Left cardiac atrium (tissue), 1 donor: ENCODE measurements around the gene RHOB.

- PRO-cap = no peak
Observed at GRCh38 chr2:20156653-20157510, 68.0 kb downstream of the SDC1 start.

DNA sequence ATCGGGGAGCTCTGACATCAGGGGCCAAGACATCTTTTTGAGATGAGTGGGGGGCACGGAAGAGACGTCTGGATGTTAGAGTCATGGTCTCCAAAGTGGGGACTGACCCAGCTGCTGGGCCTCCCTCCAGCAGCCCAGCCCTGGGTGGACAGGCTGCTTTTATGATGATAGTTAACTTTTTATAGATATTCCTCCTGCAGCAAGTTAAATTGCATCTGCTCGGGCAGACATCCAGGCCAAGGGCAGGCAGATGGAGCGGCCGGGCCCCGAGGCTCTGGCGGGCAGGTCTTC, 56.6 kb downstream of the SDC1 start:
- PRO-cap = no peak

DNA sequence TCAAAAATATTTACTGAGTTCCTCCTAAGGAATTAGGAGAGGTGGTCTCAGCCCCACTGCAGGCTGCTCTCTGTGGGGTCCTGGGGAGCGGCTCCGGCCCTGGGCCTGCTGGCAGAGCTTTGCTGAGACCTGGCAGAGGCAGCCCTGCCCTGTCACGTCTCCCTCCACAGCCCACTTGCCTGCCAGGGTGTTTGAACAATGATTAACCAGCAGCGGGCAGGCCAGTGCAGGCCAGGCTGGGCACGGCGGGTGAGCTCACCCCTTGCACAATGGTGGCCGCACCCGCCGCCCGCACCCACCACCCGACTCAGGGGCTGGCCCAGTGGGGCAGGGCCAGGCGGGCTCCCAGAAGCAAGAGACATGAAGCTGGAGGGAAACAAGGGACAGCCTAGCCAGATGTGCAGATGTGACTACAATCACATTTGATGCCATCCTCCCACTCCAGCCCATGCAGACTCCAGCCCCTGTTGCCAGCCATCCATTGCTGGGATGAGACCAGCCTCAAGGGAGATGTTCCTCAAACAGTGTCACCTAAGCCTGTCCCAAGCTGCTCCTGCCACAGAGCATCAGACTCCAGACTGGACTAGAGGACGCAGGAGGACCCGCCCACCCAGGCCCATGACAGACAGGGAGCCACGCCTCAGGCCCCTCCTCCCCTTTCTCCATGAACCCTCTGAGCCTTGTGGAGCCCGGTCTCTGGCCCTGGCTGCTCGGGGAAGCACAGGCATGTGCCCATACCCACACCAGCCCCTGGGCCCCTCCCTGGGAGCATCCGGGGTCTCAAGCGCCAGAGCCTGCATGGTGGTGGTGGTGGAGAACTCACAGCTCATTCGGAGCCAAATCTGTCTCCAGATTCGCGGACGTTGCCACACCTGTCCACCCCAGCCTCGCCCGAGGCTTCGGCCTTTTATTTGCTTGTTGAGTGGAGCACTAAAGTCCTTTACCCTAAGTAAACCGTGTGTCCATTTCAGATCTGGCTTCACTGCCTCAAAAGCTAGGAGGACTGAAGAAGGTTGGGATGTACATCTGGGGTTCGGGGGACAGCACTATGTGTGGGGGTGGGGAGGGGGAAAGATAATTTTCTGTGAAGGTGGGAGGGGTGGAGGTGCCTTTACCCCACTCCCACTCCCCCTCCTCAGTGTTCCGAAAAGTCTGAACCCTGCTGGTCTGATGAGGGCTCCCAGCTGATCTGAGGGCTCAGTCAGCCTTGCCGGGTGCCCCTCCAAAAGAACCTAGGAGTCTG, 44.9 kb downstream of the SDC1 start:
- PRO-cap = no peak

DNA sequence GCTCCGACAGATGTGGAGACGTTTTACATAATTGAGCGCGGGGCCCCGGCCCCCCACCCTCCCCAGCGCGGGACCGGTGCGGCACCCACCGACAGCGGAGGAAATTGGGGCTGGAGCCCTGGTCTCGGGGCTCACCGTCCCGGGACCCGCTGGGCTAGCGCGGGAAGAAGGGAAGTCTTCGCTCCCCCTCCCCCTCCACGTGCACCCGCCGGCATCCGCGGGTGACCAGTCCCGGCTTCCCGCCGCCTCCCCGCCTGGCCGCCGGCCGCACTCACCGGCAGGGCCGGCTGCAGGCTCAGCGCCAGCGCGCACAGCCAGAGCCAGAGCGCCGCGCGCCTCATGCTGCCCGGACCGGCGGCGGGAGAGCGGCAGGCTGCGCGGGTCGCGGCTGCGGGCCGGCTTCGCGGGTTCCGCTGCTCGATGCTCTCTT, 388 bp downstream of the SDC1 start:
- PRO-cap = no peak

GRCh38 chr2:20225812-20226335, 944 bp upstream of the SDC1 start:
- PRO-cap = no peak

DNA sequence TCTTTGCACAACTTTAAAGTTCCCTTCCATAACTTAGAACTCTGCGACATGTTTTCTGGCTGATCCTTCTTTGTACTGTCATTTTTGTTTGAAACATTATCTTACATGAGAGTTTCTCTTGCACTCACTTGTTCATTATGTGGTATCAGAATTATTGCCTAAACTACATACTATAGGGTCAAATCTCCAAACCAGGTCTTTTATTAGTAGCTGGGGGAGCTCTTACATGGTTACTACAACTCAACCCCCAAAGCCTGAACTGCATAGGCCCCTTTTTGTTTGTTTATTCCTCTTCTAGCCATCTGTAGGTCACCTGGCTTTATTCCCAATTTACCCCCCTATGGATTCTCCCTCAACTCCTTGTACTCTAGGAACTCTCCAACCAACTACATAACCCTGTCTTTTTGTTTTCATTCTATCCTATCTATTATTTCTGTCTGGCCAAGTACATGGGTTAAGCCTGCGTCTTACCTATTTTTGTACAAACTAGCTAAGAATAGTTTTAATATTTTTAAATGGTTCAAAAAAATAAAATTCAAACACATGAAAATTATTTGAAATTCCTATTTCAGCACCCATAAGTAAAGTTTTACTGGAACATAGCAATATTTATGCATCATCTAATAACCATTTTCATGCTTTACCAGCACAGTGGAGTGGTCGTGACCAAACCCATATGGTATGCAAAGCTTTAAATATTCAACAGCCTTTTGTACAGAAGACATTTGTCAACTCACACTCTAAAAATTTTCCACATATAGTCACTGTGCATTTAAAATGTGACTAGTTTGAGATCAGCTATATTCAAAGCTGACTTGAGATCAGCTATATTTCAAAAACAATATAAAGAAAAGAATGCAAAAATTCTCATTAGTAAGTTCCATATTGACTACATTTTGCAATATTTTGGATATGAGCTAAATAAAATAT, 46.5 kb downstream of the PUM2 start:
- PRO-cap = no peak

- PRO-cap = no peak
Observed at GRCh38 chr2:20357605-20358104, 7.0 kb upstream of the PUM2 start.

- PRO-cap = no peak
Observed at GRCh38 chr2:20443935-20444208, 3.0 kb upstream of the RHOB start.

GRCh38 chr2:20446996-20447242, at the start of gene RHOB:
RHOB (plus strand) TSS chr2:20447074.
- PRO-cap = bidirectional peak, plus-strand start at chr2:20447074, minus-strand start at chr2:20446870

- PRO-cap = no peak
Observed at GRCh38 chr2:20448901-20449444, 2.1 kb downstream of the RHOB start.

- PRO-cap = bidirectional peak, plus-strand start at chr2:20450992, minus-strand start at chr2:20450938
Observed at GRCh38 chr2:20450138-20451142, 3.6 kb downstream of the RHOB start.

DNA sequence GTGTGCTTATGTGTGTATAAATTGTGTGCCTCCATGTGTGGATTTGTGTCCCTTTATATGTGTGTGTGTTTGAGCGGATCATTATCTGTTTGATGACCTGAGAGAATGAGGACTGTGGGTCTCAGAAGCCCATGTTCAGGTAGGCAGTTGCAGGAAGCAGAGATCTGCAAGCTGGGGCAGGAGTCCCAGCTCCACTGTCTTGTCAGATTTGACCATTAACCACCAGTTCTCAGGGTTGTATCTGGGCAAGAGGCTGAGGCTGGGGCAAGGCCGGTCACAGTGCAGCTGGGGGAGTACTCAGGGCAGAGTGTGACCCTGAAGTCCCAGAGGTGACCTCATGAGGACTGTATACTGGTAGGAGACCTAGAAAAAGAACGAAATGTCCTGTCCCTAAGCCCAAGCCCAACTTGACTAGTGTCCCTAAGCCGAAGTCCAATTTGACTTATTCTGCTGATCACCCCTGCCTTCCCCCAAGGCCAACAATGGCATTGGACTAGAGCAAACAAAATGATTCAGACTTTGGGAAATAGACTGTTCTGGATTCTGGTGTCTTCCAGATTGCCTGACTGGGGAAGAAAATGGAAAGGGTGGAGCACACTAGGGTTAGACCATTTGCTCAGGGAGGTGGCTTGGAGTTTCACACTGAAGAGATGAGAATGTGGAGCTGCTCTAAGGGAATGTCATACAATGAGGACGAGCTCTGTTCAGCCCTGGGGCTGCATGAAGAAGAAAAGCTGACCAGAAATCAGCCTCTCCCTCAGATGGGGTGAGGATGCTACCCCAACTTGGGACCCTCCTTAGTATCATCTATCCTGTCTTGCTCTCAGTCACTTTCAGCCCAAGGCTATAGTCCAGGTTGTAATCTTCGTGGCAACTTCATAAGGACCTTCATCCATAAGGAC, 28.2 kb downstream of the RHOB start:
- PRO-cap = no peak

DNA sequence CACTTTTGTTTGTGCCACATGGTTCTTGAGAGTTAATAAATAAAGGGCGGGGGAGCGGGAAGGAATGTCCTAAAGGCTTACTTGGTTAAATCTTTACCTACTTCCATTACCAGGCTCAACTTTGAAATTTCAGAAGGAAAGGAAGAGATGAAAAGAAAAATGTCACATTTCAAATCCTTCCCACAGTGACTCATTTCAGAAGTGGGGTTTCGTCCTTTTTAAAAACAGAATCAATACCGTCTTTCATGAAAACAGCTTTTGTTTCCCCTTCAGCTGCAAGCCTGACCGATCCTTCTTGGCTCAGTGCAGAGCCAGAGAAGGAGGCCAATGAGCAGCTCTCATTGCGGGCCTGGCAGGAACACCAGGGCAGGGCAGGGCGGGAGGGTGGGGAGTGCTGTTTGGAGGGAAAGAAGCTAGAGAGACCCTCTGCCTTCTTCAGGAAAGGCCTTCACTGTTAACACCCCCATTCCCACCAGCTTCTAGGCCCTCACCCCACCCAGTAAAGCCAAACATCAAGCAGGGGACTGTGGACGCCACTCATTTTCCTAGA, 70.1 kb downstream of the RHOB start:
- PRO-cap = no peak

DNA sequence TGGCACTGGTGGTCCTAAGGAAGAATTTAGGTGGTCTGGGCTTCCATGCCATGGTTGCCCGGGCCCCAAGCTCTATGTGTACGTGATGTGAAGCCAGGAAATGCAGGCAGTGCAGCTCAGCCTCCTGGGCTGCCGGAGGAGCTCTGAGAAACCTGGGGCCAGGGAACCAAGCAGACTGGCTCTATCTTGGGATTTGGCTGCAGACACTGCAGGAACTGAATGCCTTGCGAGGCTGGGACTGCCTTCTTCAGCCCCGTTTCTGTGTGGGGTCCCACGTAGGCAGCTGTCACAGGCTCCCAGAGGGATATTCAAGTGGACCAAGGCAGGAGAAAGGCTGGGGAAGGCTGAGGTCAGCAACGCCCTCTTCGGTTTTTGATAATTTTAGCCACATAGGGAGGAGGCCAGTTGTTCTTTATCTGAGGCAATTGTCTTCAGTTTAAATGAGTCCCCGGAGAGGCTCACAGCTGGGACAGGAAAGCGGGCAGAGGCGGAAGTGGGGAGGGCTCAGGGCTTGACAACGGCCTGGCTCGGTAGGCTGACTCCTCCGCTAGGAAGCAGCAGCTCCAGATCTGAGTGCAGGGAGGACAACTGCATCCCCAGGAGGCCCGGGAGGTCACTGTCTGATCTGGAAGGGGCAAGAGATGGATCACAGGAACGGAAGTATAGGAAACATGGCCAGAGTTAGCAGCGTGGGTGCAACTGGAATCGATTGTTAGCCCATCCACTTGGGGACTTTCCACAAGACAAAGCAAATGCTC, 77.8 kb downstream of the RHOB start:
- PRO-cap = no peak

GRCh38 chr2:20529854-20530235, 83.0 kb downstream of the RHOB start:
- PRO-cap = no peak

DNA sequence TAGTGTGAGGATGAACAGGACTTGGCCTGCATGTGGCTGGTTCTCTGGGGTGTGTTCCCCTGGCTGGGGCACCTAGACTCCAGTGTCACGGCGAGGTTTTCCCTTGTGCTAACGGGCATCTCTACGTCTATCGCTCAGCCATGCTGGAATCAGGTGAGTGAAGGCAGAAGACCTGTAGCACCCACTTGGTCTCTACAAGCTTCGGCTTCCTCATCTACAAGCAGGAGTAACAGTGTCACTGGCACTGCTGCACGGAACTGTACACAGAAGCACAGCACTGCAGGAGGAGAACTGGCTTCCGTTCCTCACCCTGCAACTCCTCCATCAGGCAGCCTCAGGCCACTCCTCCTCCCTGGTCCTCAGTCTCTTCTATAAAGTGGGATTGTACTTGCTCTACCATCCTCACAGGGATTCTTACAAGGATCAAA, 30.6 kb downstream of the HS1BP3 start:
- PRO-cap = no peak

GRCh38 chr2:20641138-20642099, 9.5 kb downstream of the HS1BP3 start:
- PRO-cap = no peak

DNA sequence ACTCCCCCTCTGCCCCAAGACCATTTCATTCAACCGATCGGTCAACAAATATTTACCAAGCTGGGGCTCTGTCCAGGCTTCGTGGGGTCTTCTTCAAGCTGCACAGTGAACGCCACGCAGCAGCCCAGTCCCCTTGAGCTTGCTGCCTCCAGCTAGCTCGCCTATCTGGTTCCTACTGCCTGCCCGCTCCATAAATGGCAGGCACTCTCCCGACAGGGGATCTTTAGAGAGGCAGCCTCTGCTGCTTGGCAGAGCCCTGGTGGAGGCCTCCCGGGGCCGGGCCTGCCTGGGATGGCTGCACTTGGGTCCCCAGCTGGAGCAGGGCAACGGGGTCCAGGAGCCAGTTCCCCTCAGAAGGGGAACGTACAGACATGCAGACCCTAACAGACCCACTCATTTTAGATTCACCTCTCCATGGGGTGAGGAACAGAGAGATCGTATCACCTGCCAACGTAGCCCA, 566 bp upstream of the HS1BP3 start:
- PRO-cap = unidirectional peak, minus-strand start at position 167 of the sequence

DNA sequence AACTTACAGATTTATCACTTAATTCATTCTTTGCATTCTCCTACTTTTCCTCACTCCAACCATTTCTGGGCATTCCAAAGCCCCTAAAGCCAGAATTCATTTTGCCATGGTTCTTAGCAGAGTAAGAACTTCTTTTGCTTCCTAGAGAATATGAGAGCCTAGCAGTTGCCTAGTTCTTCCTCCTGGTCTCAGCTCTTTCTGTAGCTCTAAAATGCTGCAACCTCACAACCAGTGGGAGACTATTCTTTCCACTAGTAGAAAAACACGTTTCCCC, 22.3 kb downstream of the GDF7 start:
- PRO-cap = no peak

DNA sequence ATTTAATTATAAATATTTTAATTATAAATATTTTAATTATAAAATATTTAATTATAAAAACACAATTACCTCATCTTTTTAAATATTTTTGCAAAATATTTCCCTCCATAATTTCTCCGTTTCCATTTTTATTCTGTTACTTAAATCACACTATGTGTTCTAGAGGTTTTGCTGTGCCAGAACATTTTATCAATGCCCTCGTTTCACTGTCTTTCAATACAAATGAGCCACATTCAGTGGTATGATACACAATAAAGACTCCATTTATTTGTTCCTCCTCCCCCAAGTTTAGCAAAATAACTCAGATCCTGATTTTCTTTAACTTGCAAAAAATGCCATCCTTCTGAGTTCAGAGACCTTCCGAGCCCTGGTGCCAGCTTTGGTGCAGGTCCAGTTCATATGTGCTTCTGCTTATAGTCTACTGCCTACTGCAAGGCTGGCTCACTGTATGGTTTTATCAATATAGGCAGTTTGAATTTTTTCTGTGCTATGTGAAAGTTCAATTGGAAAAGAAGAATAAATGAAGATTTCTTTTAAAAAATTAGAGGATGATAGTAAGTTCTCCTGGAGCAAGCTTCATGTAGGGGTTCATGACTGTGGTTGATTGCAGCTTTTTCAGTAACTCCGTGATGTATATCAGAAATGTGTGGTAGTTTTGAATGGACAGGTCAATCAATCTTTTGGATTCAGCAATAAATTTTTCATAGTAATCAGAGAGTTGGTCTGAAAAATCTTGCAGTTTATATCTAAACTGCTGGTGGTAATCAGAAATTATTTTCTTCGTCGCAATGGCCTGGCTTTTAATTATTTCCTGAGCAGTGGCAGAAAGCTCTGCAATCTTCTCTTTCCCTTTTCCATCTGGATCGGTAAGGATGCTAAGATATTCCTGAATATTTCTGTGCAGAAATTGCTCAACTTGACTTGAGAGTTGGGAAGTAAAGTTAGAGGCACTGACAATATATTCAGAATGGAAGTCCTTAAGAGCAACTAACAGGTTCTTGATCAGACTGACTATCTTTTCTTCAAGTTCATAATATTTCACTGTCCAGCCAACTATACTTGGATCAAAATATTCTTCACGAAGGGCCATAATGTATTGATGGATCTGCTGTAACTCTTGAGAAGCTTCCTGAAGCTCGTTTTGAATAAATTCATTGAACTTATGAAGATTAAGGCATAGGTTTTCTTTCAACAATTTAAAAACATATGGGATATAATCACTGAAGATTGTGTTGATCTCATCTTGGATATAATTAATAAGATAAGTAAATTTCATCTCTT, 42.2 kb downstream of the APOB start:
- PRO-cap = no peak